ENCODE measurements around a stretch of chr10.

GRCh38 chr10:120942871-120943151 lies 91.6 kb downstream of the WDR11 start:
- RRBS: 0% methylated on average over 2 of the region's 14 CpGs

DNA sequence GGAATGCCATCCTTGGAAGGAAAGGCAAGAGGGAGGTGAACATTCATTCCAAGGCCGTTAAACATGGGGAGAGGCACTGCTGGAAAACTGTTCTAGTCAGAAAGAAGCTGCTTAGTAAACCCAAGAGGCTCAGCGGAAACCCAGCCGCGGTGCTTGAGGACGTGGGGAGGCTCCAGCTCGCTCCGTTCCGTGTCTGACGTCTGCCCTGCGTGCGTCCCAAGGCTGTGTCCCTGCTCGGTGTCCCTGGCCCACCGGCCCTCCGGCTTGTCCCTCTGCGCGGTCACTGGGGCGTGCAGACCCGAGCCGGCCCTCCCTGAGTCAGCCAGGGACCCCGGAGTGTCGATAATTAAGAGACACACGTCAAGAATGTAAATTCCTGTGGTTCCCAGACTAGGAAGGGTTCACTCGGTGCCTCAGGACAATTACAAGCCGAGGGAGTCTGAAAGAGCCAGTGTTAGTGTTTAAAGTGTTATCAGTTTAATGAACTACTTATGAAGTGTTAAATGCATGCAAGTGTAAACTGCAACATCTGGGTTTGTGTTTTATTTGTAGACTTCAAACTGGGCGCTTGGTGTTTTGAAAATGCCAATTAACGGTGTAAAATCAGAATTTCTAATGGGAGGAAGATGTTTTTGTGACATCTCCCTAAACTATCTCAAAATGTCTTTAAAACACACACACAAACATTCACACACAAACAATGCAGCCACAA lies 99.0 kb downstream of the WDR11 start:
- RRBS: 58% methylated on average over 6 of the region's 26 CpGs

DNA sequence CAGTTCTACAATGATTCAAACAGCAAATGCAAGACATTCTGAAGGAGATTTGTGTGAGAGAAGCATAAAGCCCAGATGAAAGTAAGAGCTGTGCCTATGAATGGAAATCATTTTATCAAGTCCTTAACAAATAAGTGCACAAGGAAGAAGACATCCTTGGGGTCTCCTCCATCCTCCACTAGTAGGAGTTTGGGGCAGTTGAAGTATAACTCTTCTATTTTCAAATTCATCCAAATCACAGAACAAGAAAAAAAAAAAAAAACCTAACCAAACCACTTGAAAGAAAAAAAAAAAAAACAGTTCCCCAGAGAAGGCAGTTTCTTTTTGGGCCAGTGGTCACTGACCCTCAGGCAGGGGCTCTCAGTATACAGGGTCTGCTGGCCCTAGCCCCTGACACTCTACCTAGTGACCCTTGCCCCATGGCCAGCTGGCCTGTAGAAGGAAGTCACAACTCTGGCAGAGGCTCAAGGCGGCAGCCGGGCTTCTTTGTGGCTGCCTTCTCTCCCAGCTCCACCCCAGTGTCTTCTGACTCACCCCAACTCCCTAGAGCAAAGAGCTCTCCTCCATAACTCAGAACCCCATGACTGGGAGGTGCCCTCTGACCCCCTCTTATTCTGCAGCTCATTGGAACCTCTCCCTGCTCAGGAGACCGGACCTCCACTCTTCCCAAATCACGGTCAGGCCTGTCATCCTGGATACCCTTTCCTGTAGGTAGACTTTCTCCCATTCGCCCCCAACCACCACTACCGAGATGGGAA lies 358.4 kb downstream of the FGFR2 start:
- RRBS: no CpG with 5 or more reads among the region's 6 CpGs

GRCh38 chr10:121359506-121359937 lies 238.7 kb downstream of the FGFR2 start:
- RRBS: no CpG with 5 or more reads among the region's 6 CpGs

- RRBS: no CpG with 5 or more reads among the region's 1 CpG
Observed at GRCh38 chr10:121418759-121419071, 179.5 kb downstream of the FGFR2 start.

- RRBS: no CpG with 5 or more reads among the region's 14 CpGs
Observed at GRCh38 chr10:121478572-121479751, 119.3 kb downstream of the FGFR2 start.

GRCh38 chr10:121527507-121528329 lies 70.5 kb downstream of the FGFR2 start:
- RRBS: no CpG with 5 or more reads among the region's 9 CpGs

DNA sequence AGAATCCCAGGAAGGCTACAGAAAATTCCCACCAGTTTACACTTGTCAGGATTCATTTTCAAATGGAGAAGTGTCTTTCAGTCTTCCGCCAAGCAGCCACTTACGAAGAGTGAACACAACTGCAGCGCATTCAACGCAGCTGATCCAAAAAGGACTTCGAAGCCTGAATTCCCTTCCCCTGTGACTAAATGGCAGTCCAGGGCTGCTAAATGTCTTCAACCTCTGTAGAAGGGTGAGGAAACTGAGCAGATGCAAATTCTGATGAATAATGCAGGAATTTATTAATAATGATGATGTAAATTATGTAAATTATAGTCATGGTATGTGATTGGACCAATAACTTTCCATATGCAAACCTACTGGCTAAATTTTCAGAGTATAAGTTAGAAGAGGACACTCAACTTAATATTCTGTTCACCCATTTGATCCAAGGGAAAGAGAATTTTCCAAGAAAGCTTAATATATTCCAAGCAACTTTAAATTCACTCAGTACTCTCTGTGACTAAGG lies 3.7 kb downstream of the FGFR2 start:
- RRBS: no CpG with 5 or more reads among the region's 5 CpGs

DNA sequence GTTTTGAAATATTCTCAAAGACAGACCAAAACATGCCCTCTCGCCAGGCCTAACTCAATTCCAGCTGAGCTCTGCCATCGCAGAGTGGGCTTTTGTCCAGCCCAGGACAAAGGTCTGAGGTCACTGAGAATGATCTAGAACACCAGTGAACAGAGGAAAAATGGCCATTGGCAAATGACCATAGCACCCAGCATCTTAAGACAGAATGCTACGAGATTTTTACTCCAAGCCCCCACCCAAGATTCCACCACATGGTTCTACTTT lies 4.6 kb downstream of the NSMCE4A start:
- RRBS: no CpG with 5 or more reads among the region's 3 CpGs

- RRBS: no CpG with 5 or more reads among the region's 9 CpGs
Observed at GRCh38 chr10:122116082-122116764, 127.3 kb downstream of the TACC2 start.

DNA sequence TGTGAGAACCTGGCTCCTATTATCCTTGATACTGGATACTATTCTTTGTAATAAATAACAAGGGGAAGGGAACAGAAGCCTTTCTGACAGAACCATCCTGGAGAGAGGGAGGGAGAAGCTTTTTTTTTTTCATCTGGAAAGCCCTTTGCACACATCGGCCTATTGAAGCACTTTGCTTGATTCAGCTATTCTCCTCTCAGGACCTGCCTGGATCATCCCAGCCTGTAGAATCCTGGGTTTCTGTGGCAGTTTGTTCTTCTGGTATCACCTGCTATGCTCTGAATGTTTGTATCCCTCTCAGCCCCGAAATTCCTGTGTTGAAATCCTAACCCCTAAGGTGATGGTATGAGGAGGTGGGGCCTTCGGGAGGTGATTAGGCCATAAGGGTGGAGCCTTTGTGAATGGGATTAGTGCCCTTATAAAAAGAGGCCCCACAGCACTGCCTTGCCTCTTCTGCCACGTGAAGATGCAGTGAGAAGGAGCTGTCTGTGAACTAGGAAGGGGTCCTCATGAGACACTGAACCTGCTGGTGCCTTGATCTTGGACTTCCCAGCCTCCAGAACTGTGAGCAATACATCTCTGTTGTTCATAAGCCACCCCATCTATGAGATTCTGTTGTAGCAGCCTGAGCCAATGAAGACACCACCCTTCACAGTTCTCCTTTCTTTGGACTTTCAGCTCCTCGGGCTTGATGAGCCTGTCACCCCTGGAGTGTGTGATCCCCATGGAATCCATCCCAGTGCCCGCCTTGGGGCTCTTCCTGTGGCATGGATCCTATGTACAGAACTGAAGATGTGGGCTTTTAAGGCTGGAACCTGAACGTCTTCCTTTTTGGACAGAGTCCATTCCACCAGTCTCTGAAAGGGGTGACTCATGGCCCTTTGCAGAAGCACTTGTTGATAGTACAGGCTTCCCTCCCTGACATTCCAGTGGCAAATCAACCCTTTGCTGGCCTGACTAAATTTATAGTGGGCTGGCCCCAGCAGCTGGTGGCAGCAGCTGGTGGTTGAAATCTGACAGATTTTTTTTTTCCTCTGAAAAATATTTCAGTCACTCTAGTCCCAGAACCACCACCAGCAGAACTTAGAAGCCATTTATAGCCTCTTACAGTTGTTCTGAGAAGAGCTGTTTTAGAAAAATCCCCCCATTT lies 138.0 kb downstream of the TACC2 start:
- RRBS: no CpG with 5 or more reads among the region's 7 CpGs

DNA sequence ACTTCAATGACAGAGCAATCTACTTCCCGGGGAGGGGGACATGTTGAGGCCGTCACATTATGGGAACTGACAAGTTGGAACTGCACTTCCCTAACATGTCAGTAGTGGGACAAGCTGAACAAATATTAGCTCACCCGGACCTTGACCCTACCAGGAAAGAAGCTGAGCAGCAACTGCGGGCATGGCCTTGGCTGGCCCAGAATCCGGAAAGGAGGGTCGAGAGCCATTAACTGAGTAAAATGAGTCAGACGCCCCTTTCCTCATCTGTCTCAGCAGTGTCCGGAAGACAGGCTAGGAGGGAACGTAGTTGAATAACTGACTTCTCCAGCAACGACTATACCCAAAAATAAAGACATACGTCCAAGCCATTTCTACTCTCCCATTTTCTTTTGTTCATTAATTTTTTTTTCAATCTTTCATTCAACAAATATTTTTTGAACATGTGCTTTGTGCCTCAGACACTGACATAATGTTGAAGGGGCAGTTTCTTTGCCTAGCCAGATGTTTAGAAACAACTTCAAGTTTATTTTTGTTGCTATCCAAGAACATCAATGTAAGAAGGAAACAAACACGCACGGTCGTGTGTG lies 39.7 kb downstream of the BTBD16 start:
- RRBS: 62% methylated on average over 8 of the region's 14 CpGs

DNA sequence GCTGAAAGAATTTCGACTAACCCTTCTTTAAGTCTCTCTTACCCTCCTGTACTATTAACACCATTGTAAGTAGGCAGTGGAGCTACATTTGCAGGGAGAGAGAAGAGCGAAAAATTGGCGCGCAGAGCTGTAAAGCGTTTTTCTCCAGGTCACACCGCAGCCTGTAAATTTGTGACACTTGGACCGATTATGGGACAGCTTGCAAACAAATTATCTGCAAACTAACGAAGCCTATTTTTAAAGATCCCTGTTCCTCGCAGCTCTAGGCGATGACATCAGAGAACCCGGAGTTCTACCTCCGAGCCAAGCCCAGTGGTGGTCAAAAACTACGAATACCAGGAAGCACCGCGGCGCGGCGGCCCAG lies 375 bp upstream of the PLEKHA1 start:
- RRBS: 3% methylated on average over 5 of the region's 18 CpGs

- RRBS: no CpG with 5 or more reads among the region's 4 CpGs
Observed at GRCh38 chr10:122448542-122449153, 5.8 kb upstream of the ARMS2 start.

DNA sequence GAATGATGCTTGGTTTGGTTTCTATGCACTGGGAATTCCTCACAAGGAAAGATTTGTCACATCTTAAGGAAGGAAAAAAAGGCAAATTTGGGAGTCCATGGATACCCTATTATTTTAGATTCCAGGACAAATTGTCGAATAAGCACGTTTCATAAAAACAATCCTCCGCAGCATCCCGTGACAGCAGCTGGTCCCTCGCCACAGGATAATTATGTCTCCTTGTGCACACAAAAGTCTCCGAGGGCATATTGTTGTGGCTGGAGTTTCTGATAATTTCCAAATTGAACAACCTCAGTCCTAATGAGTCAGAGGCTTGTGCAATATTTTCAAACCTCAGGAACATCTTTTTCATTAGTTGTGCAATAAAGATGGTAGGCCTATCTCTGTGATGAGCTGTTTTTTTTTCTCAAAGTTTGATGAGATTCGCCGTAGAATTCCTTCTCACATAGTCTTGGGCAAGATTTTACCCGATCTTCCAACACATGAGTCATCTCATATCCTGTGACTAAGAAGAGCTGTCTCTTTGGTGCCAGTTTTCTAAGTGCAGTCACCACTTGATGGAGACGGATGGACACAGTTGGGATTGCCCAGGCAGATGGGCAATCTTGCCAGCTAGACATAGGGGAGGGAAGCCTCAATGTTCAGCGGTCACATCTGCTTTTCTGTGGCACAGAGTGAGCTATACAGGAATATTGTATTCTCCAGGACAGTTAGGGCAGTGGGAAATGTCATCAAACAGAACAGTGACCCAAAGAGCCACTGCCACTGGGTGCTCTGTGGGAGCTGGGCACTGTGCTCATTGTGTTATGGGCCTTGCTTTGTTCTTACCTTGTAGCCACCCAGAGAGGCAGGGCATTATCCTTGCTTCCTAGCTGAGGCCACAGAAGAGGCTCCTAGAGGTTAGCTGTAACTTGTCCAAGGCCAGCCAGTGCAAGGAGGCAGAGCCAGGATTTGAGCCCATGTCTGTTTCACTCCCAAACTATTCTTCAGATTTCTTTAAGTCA lies 7.8 kb downstream of the HTRA1 start:
- RRBS: no CpG with 5 or more reads among the region's 11 CpGs

DNA sequence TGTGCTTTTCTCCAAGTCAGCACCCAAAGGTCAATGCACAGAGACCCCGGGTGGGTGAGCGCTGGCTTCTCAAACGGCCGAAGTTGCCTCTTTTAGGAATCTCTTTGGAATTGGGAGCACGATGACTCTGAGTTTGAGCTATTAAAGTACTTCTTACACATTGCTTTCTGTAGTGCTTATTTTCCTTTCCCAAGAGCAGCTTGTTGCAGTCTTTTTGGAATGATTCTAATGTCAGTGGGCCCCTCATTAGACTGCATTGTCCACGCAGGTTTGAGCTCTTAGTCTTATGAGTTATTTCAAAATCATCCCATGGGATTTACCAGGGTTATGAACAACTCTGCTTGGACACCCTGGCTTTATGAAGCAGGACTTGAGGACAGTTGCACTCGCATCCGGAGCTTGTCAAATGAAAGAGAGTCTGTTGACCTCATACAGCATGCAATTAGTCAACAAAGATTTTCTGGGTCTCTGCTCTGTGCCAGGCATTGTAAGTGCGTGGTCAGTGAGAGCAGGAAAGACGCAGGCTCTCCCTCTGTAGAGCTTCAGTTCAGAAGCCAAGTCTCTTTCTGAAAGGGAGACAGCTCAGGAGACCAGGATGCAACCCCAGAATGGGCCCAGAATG lies 45.7 kb upstream of the DMBT1 start:
- RRBS: no CpG with 5 or more reads among the region's 10 CpGs

DNA sequence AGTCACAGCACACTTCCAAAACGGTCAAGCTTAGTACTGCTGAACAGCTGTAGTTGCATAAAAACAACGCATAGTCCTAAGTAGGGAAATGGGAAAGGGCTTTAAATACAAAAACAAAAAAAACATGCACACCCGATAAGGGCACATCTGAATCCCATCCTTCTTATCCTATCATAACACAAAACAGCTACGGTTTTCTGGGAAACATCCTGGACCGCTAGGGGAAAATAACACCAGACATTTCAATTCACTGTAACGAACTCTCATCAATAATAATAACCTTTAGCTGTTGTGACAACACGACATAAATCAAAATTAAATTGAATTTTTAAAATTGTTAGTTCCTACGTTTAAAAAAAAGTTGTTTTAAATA lies 1.1 kb downstream of the IKZF5 start:
- RRBS: no CpG with 5 or more reads among the region's 8 CpGs

GRCh38 chr10:123782445-123782911 lies 109.1 kb downstream of the CPXM2 start:
- RRBS: no CpG with 5 or more reads among the region's 4 CpGs

DNA sequence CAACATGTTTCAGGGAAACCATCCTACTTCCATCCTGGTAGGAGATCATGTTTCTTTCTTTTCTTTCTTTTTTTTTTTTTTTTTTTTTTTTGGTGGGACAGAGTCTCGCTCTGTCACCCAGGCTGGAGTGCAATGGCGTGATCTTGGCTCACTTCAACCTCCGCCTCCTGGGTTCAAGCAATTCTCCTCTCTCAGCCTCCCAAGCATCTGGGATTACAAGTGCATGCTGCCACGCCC lies 15.9 kb downstream of the CPXM2 start:
- RRBS: no CpG with 5 or more reads among the region's 4 CpGs

GRCh38 chr10:123995297-123996307 lies 97.8 kb downstream of the CHST15 start:
- RRBS: 9% methylated on average over 8 of the region's 34 CpGs

All from NB4 (cell line).